Spinal cord (tissue), 3 donors: ENCODE measurements around a stretch of chr3.

DNA sequence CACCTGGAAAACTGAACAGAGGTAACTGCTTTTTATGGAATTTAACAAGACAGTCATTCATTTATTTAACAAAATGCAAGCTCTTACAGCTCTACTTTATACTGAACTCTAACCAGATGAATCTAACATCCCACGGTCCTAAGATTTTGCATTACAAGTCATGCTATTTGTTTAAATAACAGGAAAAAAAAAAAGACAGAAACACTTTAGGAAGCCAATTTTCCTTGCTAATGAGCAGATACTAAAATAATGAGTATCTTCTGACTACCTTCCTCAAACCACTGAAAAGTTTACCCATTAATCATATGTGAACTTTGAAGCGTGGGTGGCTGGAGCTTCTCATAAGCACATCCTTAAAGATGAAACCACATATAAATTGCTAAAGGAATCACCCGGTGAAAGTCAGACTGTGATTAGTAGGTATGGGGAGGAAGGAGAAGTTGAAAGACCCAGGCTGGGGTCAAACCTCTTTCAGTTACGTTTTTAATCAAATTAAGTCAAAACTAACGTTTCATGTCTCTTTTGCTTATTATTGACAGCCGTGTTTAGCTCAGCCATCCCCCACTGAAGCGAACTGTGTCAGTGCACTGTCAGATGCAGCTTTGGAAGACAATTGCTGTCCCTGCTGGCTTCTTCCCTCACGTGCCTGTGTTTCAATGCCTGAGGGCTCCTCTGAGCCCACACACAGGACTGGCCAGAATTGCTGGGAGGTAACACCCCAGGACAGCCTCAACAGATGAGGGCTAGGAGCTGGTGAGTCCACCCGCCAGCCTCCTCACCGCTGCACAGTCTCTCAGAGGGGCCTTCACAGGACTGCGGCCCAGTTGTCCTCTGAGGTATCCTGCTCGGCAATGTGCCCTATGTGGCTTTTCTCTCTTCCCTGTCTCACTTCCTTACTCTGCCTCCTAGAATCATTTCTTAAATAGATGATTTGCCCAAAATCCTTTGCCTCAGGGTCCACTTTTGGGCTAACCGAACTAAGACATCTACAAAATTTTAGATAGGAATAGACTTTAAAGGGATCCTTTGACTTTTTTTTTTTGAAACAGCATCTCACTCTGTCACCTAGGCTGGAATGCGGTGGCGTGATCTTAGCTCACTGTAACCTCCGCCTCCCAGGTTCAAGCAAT, 29.2 kb upstream of the SH3BP5 start:
- PRO-cap = no peak
- RAMPAGE, long total RNA = no peak

GRCh38 chr3:15512160-15512517, 9.4 kb downstream of the COLQ start:
- PRO-cap = no peak
- RAMPAGE, long total RNA = no peak

DNA sequence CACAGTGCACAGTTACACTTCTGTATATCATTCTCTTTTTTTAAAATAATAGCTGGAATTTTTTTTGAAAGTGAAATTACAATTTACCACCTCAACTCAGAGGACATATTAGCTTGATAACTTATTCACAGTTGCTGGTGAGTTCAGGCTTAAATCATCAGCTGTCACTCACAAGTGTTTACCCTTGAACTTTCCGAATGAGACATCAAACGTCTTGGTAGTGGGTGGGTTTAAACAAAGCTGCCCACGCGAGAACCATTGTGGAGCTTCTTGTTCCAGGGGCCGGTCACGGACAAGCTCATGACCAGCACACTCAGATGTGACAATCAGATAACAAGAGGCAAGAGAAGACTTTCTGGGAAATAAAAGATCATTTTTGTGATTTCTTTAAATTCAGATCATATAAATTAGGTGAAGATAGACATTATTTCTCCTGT, 29.1 kb downstream of the BTD start:
- PRO-cap = no peak
- RAMPAGE, long total RNA = no peak

GRCh38 chr3:15797074-15797639, 622 bp downstream of the ANKRD28 start:
- PRO-cap = no peak
- RAMPAGE, long total RNA = no peak

DNA sequence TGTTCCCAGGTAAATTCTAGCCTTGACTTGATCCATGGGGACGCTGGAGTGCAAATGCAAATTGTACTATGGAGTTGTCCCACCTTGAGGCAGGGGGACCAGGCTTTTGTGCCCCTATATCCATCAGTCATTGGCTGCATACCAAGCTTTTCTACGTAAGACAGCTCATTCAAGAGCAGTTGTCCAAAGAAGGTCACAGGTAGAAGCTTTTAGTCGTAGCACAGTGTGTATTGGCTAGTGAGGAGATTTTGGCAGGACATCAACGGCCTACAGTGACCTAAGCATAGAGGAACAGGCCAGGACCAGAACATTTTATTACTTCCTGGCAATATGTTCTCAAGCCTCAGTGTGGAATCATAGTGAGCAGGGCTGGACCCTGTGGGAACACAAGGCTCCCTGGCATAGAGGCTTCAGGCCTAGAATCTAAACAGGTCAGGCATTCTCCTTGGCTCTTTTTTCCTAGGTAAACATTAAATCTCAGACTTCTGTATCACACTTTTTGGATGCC, 105.4 kb upstream of the ANKRD28 start:
- PRO-cap = no peak
- RAMPAGE, long total RNA = no peak

GRCh38 chr3:16101422-16101977, 73.0 kb upstream of the GALNT15 start:
- PRO-cap = no peak
- RAMPAGE, long total RNA = no peak

DNA sequence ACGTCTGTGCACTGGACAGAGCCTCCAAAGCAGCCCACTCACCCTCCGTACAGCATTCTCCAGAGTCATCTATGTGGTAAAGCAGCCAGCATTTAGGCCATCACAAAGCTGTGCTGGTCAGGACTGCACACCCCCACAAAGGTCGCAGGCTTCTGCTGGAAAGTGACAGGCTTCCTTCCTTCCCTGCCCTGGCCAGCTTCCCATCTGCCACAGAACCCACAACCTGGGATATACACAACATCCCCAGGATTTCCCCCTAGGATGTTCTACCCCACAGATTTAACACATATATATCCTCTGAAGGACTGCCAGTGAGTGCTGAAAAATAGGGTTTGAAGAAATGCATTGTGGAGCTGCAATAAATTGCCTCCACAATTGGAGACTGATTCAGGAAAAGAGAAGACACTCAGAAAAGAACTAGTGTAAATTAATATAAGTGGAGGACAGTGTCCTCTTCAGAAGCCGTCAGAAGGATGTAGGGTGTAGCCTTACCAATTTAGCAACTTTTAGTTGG, 64.4 kb upstream of the GALNT15 start:
- PRO-cap = no peak
- RAMPAGE, long total RNA = no peak

GRCh38 chr3:16124696-16124997, 49.8 kb upstream of the GALNT15 start:
- PRO-cap = no peak
- RAMPAGE, long total RNA = no peak

DNA sequence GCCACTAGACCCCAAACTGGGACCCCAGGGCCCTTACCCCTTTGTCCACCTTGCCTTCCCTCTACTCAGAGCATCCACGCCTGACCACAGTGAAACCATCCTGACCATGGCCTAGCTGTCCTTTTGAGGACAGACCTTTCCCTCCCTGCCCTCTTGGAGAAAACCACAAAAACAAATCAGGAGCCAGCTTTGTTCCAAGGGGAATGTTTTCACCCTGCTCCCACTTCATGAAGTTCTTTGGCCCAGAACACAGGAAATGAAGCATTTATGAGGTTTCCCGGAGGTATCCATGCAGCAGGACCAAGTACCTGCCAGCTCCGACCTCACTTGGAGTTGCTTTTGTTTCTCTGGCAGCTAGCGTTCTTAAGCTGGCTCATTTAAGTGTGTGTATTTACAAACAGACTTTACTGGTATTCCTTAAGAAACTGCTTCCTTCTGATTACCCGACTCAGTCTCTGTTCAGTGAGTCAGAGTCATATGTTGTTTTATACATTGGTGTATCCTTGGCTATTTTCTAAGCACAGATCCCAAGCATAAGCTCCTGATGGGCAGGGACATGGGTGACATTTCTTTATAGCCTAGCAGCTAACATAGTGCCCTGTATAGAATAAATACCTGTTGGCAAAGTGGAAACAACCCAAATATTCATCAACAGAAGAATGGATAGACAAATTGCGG, 34.0 kb upstream of the GALNT15 start:
- PRO-cap = no peak
- RAMPAGE, long total RNA = no peak

DNA sequence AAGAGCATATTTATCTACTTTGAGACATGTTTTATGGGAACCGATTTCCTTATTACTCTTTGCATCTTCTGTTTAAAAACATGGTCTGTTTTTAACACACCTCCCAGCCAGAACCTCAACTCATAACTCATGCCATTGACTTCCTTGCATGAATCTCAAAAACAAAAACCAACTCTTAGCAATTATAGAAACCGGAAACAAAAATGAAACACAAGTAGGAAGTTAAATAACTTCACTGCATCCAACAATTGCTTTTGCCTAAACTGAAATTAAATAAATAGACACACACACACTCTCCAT, 32.2 kb downstream of the RFTN1 start:
- PRO-cap = no peak
- RAMPAGE, long total RNA = no peak

GRCh38 chr3:16500107-16500615, 13.3 kb downstream of the RFTN1 start:
- PRO-cap = no peak
- RAMPAGE, long total RNA = no peak

DNA sequence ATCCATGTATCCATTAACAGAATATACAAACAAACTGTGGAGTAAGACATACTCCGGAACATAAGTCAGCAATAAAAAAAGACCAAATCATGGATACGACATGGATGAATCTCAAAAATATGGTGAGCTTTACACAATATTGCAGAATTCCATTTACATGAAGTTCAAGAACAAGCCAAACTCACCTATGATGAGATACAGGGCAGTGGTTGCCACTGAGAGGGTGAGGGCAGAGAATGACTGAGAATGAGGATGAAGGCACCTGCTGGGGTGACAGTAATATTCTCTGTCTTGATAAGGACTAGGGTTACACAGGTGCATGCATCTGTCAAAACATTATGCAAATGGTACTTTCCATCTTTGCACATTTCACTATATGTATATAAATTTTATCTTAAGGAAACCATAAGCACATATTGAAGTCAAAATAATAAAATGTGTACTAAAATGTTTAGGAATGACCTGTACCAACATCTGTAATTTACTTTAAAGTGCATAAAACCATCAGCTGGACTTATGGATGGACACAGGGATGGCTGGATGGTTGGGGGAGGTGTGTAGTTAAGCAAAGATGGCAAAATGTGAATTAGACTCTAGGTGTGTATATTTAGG, 2.5 kb downstream of the RFTN1 start:
- PRO-cap = no peak
- RAMPAGE, long total RNA = no peak

DNA sequence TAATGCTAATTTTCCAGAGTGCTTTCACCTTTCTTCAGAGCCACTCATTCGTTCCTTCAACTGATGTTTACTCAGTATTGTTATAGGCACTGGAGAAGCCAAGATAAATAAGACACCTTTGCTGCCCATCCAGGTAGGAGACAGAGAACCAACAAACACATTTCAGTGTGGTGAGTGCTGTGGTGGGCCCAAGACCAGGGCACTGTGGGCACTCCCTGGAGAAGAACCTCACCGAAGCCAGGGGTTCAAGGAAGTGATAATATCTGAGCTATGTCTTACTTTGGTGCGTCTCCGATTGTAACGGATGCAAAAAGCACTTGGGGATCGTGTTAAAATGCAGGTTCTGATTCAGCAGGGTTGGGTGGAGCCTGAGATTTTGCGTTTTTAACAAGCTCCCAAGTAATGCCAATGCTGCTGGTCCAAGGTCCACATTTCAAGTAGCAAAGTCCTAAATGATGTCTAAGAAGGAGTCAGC, 41.9 kb upstream of the PLCL2 start:
- PRO-cap = no peak
- RAMPAGE, long total RNA = no peak

DNA sequence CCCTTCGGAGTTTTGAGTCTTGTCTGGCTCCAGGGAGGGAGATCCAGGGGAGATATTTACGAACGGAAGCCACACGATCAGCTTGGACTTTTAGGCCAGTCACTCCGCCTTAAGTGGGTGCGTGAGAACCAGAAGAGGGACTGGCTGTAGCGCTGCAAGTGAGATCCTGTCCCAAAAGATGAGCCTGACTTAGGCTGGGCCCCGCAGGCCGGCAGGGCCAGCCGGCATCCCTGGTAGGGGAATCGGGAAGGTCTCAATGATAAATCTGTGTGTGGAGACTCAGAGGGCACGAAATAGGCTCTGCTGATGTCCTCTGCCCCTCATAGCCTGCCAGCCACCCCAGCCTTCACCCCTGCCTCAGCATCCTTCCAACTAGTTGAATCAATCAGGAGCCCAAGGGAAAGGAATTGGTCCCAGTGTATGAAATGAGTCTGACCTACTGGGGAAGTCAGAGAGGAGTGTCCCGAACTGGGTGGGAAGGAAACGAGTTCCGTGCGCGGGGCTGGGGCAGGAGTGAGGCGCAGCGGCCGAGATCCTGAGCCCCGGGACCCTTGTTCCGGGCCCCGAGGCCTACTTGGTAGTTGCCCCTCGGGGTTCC, 1.3 kb upstream of the PLCL2 start:
- PRO-cap = no peak
- RAMPAGE, long total RNA = no peak

GRCh38 chr3:17195233-17195526, 310.4 kb downstream of the PLCL2 start:
- PRO-cap = no peak
- RAMPAGE, long total RNA = no peak

- PRO-cap = no peak
- RAMPAGE, long total RNA = no peak
Observed at GRCh38 chr3:17218875-17219448, 334.2 kb downstream of the PLCL2 start.

- PRO-cap = no peak
- RAMPAGE, long total RNA = no peak
Observed at GRCh38 chr3:18331019-18331463, 94.1 kb downstream of the SATB1 start.

DNA sequence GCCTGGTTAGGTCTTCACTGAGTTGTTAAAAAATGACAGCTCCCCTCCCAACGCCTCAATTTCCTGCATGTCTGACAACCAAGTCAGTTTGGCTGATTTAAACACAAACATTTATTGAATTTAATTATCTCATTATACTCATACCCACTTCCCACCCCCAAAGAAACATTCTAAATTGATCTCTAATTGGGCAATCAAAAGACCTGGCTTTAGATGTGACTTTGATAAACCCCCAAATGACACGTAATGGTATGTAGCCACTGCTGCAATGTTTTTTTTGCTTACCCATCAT, 28.3 kb downstream of the SATB1 start:
- PRO-cap = no peak
- RAMPAGE, long total RNA = no peak

DNA sequence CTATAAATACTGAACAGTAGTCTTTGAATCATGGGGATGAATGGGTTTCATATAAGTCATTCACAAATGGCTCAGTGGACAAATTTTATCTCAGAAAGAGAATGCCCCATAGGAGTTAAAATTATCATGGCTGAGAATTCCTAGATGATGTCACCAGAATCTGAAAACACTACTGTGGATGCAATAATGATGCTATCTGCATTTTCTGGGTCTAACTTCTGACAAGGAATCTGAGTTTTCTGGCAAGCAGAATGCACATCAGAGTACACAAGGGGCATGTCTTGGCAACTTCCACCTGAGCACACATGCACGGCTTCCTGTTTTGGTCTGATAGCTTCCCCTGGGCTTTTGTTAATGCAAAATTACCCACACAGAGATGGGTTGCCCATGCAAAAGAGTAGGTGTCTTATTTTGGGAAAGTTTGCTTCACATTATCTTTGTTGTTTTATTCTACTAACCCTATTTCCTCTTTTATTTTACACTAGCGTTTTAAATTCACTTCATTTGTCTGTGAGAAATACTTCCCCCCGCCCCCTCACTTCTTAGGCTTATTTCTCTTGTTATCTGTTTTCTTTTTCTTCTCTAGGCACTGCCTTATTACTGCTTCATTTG, 74.1 kb upstream of the SATB1 start:
- PRO-cap = no peak
- RAMPAGE, long total RNA = no peak

- PRO-cap = no peak
- RAMPAGE, long total RNA = no peak
Observed at GRCh38 chr3:19342453-19342867, 194.2 kb downstream of the KCNH8 start.